Melanocyte of skin (primary cell): ENCODE measurements around a stretch of chr1.

- CAGE, long polyA plus RNA, 2 experiments: no peak in any of the 2 experiments
Measured at GRCh38 chr1:54474593-54475225, 73.3 kb upstream of the ACOT11 start.

GRCh38 chr1:54851152-54852079, 35.6 kb downstream of the DHCR24 start:
- CAGE, long polyA plus RNA, 2 experiments: no peak in any of the 2 experiments

GRCh38 chr1:54852913-54853765, 33.9 kb downstream of the DHCR24 start:
- CAGE, long polyA plus RNA, 2 experiments: no peak in any of the 2 experiments

DNA sequence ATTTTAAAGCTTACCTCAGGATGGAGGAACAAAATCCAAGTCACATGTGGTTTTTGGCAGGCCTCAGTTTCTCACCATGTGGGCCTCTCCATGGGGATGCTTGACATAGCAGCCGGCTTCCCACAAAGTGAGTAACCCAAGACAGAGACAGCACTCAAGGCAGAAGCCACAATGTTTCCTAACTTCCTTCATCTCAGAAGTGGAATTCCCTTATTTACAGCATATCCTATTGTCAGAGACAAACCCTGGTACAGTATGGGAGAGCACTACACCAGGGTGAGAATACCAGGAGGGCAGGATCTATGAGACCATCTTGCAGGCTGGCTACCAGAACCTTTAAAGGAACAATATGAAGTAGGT, 483.0 kb downstream of the PLPP3 start:
- CAGE, long polyA plus RNA, 2 experiments: no peak in any of the 2 experiments

- CAGE, long polyA plus RNA, 2 experiments: no peak in any of the 2 experiments
Measured at GRCh38 chr1:56133903-56134170, 445.5 kb downstream of the PLPP3 start.

GRCh38 chr1:56256008-56256387, 323.4 kb downstream of the PLPP3 start:
- CAGE, long polyA plus RNA, 2 experiments: no peak in any of the 2 experiments

GRCh38 chr1:56374733-56375219, 204.6 kb downstream of the PLPP3 start:
- CAGE, long polyA plus RNA, 2 experiments: no peak in any of the 2 experiments

DNA sequence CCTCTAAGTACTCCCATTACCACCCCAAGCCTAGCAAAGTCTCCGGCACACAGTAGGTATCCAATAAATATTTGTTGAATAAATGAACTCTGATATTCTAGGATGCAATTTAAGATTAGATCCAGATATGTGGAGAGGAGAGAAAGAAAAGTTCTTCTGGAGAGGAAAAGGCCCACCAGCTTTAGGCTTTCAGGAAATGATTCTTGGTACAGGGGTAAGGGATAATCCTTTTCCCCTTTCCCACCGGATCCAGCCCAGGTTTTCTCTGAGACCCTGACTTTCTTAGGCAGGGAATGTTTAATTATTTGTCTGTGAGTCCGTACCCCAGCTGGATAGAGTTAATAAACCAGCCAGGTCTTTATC, 189.2 kb downstream of the PLPP3 start:
- CAGE, long polyA plus RNA, 2 experiments: no peak in any of the 2 experiments

GRCh38 chr1:56466181-56466973, 113.0 kb downstream of the PLPP3 start:
- CAGE, long polyA plus RNA, 2 experiments: no peak in any of the 2 experiments

DNA sequence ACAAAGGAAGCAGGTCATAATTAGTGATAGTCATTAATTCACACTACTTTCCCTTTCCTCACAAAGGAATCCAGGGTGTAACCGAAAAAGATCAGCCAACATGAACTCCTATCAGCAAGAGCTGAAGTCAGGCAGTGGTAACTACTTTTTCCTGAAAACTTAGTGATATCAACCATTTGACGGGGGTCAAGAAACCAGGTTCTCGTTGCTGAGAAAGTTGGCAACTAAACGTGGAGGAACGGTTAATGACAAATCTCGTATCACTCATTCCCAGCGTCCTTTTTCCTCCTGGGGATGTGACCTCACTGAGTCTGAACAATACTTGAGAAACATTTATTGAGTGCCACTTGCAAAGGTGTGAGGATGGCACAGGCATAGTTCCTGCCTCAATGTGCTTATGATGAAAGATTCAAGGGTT, 82.3 kb downstream of the PLPP3 start:
- CAGE, long polyA plus RNA, 2 experiments: no peak in any of the 2 experiments

- CAGE, long polyA plus RNA, 2 experiments: no peak in any of the 2 experiments
Measured at GRCh38 chr1:56535344-56536519, 43.6 kb downstream of the PLPP3 start.

DNA sequence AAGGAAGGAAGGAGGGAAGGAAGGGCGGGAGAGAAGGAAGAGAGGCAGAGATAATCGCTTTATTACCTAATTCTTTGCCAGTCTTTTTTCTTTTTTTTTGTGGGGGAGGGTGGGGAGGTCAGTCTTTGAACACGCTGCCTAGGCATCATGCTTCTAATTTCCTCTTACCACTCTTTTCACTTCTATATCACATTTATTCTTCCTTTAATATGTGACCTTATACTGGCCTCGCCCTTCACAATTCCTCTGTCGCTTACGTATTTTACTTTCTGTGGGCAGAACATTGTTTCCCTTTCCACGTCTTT, 1.0 kb upstream of the PRKAA2 start:
- CAGE, long polyA plus RNA, 2 experiments: no peak in any of the 2 experiments

DNA sequence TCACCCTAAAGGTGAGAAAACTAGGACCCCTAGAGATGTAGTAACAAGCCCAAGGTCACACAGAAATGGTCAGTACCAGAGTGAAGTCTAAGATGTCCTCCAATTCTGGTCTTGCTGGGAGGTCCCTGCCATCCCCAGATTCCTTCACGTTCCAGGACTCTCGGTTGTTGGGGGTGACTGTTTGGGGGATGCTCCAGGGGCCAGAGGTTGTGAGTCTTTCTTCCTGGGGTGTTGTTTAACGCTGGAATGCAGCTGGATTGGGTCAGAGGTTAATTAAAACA, 811 bp downstream of the PRKAA2 start:
- CAGE, long polyA plus RNA, 2 experiments: no peak in any of the 2 experiments

DNA sequence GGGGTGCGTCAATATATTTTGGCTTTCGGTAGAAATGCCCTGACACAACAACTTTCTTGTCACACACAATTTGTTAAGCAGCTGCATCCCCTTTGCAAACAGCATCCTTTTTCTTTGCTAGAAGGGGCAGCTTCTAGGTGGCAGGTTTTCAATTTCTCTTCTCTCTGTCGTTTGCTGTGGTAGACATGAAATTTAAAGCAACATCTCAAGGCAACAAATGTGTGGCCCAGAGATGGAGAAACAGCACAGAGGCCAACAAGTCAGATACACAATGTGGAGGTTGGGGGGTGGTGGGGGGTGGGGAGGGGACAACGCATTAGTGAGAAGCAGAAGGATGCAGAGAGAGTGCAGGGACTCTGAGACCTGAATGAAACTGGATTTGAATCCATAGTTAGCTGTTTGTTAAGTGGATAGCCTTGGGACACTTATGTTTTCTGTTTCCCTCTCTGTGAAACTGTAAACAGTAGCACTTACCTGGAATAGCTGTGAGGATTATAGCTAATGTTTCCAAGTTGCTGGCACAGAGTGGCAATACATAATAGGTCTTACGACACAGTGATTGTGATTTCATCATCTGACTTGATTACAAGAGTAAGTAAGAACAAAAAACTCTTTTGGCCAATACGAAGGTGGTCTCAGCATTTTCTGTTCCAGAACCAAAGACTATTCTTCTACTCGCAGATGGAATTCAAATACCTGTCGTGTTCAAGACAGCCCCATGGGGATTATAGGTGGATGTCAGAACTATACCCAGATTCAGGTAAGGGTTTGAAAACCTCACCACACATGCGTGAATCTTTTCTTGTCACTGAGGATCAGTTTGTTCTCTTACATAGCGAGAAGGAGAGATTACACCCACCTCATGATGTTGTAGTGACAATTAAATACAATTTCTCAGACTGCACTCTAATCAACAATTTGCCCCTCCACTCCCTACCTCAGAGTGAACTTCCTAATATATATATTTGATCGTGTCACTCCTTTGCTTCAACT, 2.2 kb downstream of the C8B start:
- CAGE, long polyA plus RNA, 2 experiments: no peak in any of the 2 experiments

DNA sequence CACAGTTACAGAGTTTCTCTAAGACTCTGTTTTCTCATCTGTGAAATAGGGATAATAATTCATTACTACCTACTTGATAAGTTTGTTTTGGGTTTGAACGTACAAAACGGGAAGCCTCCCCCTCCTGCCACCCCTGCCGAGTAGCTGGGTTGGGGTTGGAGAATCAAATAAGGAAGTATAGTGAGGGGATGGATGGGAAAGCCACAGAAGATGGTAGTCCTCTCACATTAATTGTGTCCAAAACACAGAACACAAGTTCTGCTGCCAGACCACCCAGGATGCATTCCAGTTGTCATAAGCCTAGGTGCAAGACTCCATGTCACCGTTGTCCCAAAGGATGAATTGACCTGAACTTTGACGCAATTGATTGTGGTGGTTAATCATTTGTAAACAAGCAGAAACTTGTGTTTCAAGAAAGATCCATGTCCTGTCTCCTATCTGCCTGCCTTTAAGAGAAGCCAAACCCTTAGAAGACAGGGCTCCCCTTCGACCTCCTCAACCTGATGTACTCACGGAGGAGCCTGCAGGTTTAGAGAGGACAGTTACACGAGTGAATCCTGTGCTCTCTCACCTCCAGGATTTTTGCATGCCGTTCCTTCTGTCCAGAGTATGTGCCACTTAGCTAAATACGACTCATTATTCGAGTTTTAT, 2.0 kb upstream of the C8B start:
- CAGE, long polyA plus RNA, 2 experiments: no peak in any of the 2 experiments

GRCh38 chr1:56995475-56996374, 29.9 kb upstream of the C8B start:
- CAGE, long polyA plus RNA, 2 experiments: no peak in any of the 2 experiments

DNA sequence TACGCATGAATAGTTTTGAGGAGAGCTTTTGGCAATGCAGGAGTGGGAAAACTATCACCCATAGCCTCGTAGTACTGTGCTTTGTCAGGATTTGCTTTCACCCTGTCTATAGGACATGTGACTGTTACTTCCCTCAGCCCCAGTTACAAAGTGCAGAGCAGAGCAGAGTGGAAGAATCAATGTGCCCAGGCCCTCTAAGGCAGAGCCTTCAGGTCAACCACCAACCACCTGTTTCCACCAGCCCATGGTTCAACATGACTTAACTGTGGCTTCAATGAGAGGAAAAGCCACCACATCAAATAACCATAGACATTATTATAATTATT, 68.9 kb upstream of the C8B start:
- CAGE, long polyA plus RNA, 2 experiments: no peak in any of the 2 experiments

DNA sequence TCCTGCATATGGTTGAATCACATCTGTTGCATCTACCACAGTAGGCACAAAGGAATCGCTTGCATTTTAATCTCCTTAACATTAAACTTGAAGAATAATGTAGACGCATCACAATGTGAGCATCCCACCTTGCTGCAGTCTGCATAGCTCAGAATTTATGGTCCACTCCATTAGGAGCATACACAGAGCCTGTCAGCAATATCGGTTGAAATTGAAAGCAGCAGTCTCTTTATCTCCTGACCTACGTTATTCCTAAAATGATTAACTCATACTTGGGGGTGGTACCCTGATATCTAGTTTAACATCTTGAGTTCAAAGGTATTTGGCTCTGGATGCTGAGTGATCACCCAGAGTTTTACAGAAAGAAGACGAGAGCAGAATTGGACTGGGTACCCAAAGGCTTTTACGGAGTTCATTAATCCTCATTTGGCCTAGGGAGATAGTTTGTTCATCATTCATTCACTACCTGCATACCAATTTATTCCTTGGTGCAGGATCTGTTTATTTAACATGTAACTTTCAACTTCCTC, 188.1 kb downstream of the DAB1 start:
- CAGE, long polyA plus RNA, 2 experiments: no peak in any of the 2 experiments

- CAGE, long polyA plus RNA, 2 experiments: no peak in any of the 2 experiments
Measured at GRCh38 chr1:57307343-57307542, 116.6 kb downstream of the DAB1 start.

- CAGE, long polyA plus RNA, 2 experiments: no peak in any of the 2 experiments
Measured at GRCh38 chr1:57622913-57623544, 199.2 kb upstream of the DAB1 start.